ENCODE measurements around the gene TFF1.

- PRO-cap: no peak
Observed at GRCh38 chr21:41592984-41593571, 85.1 kb upstream of the TMPRSS2 start.

- PRO-cap: no peak
Observed at GRCh38 chr21:41630250-41630562, 122.2 kb upstream of the TMPRSS2 start.

GRCh38 chr21:41769820-41770371 lies 3.0 kb upstream of the RIPK4 start:
- PRO-cap: no peak

GRCh38 chr21:41783467-41783705 lies 16.5 kb upstream of the RIPK4 start:
- PRO-cap: no peak

GRCh38 chr21:41990902-41991689 lies 19.1 kb downstream of the ZBTB21 start:
- PRO-cap: no peak

- PRO-cap: no peak
Observed at GRCh38 chr21:42003255-42003621, 6.9 kb downstream of the ZBTB21 start.

- PRO-cap: no peak
Observed at GRCh38 chr21:42028972-42029296, 18.8 kb upstream of the ZBTB21 start.

DNA sequence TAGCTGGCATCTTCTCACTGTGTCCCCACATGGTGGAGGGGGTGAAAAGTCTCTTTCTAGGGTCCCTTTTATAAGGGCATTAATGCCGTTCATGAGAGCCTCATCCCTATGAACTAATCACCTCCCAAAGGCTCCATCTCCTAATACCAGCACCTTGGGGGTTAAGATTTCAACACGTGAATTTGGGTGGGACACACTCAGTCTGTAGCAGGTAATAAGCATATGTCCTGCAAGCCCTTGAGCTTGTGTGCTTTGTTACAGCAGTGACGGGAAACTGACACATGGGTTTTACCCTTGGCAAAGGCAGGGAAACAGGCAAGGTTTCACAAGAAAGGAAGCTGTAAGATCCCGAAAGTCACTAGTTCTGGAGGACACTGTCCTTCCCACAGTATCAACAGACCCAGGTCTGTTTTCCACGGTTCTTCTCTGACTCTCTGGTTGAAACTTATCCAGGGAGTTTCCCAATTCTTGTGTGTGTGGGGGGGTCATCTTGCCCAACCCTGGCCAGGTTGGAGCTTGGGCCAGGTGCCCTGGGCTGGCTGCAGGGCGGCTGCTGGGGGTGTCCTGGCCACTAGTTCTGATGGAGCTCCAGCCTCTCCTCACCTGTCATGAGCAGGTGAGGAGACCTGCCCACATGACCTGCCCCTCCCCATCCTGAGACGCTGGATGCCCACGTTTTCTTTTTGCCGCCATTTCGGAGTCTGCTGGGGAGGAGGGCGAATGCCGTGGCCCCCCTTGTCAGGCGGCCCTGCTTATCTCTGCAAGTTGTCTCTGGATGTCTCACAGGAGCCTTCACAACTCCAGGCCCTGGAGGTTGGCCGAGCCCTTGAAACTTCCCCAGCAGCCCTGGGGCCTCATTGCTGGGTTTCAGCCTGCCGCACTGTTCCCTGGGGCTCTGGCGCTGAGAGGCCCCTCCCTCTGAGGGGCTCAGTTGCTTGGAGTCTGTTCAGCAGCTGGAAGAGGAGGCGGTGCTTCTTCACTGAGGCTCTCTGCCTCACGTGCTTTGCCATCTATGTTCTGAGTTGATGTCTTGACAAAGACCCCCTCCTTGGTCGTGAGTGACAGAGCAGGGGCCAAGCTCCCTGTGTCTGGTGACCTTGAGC lies 29.5 kb upstream of the ZBTB21 start:
- PRO-cap: no peak

GRCh38 chr21:42061340-42061988 lies 9.7 kb upstream of the UMODL1 start:
- PRO-cap: bidirectional peak, plus-strand start at chr21:42061636, minus-strand start at chr21:42061493

DNA sequence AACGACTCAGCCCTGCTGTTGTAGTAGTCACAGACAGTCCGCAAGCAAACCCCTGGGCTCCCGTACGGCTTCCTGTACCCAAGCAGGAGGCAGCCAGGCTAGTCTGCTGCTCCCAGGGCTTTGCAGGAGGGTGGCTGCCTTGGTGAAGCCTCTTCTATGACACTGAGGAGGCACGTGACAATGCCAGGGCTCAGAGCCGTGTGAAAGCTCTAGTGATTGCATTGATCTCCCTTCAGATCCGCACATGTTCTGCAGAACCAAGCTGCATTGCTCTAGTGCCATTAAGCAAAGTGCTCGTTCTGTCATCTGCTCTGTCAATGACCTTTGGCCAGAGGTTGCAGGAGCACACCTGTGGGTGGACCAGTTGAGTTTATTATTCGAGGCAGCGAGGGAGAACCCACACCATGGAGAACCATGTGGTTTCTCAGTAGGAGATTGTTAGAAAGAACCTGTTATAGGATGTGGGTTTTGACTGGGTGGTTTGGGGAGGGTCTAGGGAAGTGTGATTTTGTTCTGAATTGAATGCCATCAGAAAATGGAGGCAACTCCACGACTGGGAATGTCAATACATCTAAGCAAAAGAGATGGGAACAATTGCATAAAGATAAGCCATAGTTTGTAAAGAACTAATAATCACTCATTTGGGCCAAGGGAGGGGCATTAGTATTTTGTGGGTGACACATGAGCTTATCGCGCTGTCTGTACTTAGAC lies 18.2 kb downstream of the UMODL1 start:
- PRO-cap: no peak

DNA sequence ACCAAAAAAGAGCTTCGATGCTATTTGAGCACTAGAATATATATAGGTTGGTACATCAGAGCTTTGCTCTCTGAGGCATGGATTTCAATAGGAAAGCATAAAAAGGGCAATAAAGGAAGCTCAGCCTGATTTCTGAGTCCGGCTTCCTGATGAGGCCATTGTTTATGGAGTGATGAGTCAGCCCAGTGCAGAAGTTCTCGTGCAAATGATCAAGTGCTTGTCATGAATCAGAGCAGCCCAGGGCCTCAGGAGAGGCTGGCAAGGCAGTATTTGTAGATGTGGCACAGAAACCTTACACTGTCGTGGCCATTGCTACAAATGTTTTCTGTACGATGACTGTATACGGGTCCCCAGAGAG lies 26.7 kb downstream of the UMODL1 start:
- PRO-cap: no peak

- PRO-cap: no peak
Observed at GRCh38 chr21:42225580-42226230, 6.8 kb downstream of the ABCG1 start.

DNA sequence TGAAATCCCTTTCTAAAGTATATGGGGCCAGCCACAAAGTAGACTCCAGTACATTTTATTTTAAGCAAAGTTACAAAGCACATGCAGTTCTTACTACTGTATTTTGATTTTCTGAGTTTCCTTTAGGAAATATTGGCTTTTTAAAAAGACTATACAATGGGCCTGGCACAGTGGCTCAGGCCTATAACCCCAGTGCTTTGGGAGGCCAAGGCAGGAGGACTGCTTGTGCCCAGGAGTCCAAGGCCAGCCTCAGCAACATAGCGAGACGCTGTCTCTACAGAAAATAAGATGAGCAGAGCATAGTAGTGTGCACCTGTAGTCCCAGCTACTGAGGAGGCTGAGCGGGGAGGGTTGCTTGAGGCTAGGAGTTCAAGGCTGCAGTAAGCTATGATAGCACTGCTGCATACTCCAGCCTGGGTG lies 23.1 kb downstream of the ABCG1 start:
- PRO-cap: no peak

DNA sequence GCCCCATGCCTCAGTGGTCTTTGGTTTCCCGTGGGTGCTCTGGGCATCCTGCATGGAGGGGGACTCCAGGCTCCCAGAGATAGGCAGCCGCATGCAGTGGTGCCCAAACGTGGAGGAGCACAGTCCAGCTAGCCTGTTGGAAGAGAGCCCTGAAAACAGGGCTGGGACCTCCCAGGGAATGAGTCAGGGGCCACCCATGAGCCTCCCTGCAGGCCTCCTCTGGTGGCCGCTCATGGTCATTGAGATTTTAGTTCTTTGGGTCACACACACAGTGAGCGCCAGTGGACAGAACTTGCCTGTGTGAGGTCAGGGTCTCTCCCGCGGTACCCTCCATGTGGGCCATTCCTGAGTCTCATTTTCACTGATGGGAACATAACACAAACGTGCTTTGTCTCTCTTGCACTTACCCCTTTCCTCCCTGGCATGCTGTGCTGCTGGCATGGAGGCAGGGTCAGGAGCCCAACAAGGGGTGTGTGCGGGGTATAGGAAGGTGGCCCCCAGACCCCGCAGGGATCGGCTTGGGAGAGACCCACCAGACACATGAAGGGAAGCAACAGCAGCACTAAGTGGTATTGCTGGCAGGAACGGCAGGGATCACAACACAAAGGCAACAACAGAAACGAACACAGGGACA lies 31.6 kb downstream of the ABCG1 start:
- PRO-cap: no peak

DNA sequence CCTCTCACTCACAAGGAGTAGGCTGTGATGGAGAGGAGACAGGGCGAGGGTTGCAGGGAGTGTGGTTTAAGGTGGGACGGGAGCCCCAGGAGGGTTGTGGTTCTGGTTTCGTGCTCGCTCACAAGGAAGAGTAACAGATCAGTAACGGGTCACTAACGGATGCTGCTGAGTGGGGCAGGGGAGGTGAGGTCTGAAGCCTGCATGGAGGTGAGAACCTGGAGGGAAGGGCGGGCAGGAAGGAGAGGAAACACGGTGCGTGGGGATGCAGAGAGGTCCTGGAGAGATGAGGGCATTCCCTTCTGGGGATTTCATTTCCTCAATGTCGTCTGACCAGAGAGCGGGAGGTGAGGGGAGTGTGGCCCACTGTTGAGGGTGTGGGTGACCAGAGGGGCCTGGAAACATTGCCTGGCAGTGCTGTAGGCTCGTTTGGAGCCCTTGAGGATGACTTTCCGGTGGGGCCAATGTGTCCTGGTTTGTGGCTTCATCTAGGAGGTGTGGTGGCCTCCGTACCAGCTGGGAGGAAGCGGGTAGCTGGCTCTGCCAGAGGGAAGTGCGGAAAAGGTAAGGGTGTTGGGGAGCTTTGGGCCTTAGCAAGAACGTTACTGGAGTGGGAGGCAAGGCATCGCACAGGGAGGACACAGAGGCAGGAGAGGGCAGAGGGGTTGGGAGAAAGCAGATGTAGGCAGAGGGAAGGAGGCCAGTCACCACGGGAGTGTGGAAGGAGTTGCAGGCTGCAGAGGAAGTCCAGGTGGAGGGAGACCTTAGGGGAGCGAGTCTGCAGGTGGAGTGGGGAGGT lies 28.5 kb downstream of the TFF3 start:
- PRO-cap: no peak

DNA sequence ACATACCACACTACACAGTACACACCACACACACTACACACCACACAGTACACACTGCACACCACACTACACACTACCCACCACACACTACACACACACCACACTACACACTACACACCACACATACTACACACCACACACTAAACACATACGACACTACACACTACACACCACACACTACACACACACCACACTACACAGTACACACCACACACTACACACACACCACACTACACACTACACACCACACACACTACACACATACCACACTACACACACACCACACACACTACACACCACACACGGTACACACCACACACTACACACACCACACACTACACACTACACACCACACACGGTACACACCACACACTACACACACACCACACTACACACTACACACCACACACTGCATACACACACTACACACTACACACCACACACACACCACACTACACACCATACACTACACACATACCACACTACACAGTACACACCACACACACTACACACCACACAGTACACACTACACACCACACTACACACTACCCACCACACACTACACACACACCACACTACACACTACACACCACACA lies 22.3 kb downstream of the TFF3 start:
- PRO-cap: no peak

DNA sequence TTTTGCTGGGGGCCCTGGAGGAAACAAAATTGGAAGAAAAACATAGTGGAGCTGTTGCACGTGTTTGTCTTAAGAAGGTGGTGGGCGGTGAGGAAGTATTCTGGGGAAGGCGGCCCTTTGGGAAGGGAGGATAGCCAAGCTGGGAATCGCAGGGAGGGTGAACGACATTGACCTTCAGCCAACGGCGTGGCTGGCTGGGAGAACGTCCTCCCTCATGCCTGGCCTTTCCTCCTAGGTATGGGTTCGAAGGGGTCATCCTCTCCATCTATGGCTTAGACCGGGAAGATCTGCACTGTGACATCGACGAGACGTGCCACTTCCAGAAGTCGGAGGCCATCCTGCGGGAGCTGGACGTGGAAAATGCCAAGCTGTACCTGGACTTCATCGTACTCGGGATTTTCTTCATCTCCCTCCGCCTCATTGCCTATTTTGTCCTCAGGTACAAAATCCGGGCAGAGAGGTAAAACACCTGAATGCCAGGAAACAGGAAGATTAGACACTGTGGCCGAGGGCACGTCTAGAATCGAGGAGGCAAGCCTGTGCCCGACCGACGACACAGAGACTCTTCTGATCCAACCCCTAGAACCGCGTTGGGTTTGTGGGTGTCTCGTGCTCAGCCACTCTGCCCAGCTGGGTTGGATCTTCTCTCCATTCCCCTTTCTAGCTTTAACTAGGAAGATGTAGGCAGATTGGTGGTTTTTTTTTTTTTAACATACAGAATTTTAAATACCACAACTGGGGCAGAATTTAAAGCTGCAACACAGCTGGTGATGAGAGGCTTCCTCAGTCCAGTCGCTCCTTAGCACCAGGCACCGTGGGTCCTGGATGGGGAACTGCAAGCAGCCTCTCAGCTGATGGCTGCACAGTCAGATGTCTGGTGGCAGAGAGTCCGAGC lies 19.0 kb downstream of the TFF3 start:
- PRO-cap: no peak

DNA sequence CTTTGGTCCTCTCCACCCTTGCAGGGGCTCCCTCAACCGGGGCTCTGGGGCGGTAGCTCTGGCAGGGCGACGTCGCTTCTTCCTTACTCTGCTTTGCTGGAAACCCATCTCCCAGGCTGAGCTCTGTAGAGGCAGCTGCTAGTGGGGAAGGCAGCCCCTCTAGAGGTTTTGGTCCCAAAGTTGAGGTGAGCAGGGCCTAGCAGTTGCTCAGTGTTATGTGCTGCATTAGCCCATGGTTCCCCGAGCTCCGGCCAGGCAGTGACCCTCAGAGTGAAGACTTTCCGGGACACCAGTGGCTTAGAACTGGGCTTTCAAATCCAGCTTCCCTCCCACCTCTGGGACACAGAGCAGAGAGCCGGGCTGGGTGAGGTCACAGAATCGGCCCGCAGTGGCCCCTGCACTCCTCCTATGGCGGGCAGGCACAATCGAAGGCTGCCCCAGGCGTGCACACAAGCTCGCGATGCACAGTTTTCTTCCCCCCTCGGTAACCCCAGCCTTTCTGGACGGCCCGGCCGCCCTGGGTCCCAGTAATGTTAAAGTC lies 14.0 kb downstream of the TFF3 start:
- PRO-cap: no peak

DNA sequence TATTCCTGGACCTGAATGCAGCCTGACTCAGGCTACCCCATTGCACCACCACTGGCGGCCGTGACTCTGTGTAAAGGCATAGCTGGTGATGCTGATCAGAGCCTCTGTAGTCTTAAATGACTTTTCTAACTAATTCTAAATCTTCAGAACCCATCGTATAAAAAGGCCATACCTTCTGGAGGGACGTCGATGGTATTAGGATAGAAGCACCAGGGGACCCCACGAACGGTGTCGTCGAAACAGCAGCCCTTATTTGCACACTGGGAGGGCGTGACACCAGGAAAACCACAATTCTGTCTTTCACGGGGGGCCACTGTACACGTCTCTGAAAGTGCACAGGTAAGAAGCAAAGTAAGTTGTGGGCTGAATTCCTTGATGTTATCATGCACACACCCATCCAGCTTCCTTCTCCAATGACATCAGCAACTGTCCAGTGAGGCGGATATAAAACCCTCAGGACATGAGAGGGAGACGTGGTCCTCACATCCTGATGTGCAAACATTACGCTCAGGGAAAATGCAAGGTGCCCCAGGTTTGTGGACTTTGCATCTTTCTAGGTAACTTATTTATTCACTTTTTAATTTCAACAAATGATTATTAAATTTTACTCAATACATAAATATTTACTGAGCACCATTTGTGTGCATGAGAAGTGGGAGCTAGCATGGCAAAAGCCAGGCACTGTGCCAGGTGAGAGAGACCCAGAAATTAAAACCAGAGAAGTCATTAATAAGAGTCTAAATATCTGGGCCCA lies 3.1 kb downstream of the TFF1 start:
- PRO-cap: no peak

- PRO-cap: no peak
Observed at GRCh38 chr21:42366039-42367041, at the start of gene TFF1. Gene TFF1, minus strand, starts transcription at chr21:42366535.

All from REH cell (cell line).